LHCN-M2 (cell line): Measurements from ENCODE around the genes OR5BS1P and DDX23.

- RAMPAGE, long total RNA, result no peak
Measured at GRCh38 chr12:47717521-47718158, 7.7 kb downstream of the ENDOU start.

GRCh38 chr12:47744324-47745347 lies 14.0 kb downstream of the RAPGEF3 start:
- RAMPAGE, long total RNA, result no peak

DNA sequence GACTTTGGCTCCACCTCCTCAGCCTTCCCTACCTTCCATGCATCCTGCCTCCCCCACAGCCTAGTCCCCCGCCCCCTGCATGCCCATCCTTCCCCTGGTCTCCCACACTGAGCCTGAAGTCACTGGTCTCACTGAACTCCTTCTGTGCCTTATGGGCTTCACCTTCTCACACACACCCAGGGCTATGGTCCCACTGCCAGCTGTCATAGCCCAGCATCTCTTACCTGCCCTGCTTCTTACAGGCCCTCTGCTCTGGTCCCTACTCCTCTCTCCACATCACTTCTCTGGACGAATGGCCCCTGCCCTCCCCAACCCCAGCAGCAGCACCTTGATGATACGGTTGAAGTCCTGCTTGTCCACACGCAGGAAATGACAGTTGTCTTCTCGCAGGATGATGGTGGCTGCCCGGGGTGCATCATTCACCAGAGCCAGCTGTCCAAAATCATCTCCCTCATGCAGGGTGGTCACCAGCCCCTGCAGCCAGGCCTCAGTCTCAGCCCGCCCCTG lies 9.6 kb downstream of the RAPGEF3 start:
- RAMPAGE, long total RNA, result no peak

DNA sequence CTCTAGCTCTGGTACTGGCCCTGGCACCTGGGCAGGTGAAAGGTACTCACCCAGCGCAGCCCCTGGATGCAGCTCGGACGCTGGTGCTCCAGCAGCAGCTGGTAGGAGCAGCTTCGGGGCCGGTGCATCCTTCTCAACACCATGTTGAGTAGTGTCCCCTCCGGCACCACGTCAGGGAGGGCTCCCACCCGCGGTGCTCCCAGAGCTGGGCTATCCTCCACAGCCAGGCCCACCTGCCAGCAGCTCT lies 941 bp downstream of the RAPGEF3 start:
- RAMPAGE, long total RNA, result no peak

DNA sequence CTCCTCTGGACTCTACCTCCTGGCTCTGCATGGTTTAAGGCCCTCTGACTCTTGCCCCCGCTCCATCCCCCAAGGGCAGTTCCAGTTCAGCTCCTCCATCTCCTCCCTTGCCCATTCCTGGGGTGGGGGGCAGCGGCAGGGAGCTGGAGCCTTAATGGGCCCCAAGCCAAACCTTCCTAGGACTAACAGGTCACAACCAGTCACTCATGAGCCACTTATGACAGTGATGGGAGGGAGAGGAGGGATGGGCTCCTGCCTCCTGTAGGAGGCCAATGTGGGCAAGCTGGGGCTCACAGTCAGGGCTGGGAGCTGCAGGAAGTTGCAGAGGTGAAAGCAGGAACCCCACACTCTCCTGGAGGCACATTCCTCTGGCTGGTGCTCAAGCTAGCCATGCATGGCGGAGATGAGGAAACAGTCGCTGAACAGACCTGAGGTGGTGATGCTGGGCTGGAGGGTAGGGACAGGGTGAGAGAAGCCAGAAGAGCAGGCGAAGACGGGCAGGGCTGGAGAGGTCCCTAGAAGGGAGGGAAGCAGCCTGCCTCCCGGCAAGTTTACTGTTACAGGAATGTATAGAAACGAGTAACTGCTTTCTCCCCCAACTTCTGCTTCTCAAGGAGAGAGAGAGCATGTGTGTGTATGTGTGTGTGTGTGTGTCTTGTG lies 5.0 kb upstream of the RAPGEF3 start:
- RAMPAGE, long total RNA, result no peak

DNA sequence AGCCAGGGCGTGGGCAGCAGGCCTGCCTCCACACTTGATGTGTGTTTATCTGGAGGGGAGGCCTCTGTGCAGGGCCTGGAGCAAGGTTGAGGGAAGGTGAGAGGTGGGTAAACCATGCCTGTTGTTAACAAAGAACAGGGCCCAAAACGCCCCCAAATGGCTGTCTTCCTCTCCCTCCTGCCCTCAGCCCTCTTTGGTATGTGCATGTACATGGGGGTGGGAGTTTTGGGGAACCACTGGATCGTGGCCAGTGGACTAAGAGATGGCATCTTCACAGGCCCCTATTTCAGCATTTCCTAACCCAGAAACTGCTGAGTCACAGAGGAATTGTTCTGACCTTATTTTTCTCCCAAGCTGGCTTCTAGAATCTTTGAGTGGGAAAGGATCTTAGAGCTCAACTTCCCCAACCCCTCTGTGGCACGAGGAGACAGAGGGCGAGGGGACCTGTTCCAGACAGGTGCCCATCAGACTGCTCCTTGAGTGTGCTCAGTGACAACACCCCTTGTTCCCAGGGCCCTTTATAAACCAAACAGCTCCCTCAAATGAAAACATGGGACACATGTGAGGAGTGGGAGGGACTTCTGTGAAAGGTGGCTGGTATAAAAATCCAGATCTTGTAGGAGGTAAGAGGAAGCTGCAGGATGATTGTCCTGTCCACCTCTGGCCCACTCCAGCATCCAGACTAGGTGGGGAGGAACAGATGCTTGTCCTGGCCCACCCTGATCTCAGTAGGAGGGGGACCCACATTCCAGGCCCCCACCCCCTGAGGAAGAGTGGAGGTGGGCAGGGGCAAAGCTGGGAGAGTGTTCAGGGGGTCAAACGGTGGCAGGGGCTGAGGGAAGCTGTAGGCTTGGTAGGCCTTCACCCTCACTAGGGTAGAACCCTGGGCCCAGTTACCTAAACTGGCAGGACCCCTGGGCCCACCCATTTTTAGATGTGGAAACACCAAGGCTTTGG lies 3.8 kb downstream of the SLC48A1 start:
- RAMPAGE, long total RNA, result no peak

DNA sequence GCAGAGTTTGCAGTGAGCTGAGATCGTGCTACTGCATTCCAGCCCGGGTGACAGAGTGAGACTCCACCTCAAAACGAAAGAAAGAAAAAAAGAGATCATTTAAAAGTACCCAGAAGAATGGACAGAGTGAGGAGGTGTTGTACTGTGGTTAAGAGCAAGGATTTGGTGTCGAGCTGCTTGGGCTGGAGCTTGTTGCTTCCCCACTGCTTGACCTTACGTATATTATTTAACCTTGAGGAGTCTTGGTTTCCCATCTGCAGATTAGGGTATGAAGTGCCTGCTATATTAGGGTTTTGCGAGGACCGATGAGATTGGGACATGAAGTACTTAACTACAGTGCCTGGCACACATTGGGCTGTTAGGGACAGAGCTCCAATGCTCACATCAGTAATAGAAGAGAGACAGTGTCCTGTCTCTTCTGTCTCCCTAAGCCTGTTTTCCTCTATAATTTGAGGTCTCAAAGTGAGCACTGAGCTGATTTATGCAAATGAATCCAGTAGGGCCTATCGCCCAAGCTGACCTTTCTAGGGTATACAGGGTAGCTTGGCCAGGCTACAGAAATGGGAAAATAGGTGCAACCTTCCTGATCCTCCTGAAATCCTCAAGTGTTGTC lies 8.5 kb upstream of the HDAC7 start:
- RAMPAGE, long total RNA, result no peak

DNA sequence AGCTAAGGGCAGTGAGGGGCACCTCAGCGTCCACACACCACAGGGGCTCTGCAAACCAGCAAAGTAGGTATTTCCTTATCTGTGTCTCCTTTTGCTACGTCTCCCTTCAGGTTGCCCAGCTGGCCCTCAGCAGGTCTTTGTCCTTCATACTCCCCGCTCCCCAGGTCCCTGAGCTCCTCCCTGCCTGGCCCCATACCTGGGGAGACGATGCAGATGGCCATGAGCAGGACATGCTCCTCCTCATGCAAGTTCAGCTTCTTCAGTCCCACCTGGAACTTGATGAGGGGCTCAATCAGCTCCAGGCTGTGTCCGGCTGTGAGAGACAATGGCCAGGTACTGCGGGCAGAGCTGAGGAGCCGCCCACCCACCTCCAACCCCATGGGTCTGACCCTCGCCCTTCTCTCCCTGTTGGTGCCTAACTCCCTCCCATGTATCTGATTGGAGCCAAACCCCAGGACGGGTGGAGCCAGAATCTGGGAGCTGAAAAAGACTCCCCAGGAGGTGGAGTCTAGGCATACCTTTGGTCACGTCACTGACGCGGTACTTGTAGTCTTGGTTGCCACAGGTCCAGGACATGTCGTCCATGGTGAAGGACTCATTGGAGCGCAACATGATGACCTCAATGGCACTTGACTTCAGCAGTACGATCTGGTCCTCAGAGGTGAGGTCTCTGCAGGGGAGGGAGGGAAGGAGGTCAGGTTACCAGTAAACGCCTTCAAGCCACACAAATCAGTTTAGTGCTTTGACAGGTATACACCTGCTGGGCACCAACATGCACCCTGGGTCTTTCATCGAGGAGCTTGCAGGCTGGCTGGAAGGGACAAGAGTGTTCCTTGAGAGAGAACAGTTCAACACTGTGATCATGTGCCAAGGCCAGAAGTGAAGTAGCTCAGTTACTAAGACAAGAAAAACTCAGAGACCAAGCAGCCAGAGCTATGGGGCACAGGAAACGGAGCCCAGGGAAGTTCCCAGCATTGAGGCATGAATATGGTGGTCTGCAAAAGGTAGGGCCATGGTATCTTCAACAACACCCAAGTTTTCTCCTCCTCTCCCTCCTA lies 26.8 kb upstream of the HDAC7 start:
- RAMPAGE, long total RNA, result no peak

GRCh38 chr12:47883153-47883792 lies 21.5 kb downstream of the VDR start:
- RAMPAGE, long total RNA, result no peak

DNA sequence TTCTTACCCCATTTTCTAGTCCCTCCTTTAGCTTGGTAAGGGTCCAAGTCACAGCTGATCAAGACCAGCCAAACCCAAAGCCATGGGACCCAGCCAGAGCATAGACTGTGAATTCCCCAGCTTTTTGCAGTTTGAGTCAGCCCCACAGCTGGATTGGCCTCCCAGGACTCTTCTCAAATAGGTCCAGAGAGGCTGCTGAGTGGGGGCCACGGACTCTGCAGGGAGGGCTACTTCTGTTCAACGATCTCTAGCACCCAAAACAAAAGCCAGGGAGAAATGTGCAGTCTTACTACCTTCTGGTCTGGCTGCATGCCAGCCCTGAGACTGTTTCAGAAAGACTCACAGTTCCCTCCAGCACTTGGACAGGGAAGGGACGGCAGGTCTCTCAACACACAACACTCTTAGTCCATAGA lies 1.6 kb downstream of the VDR start:
- RAMPAGE, long total RNA, result no peak

GRCh38 chr12:47905261-47905994 lies 634 bp upstream of the VDR start:
- RAMPAGE, long total RNA, result no peak

GRCh38 chr12:47912367-47912875 lies 7.6 kb upstream of the VDR start:
- RAMPAGE, long total RNA, result no peak

DNA sequence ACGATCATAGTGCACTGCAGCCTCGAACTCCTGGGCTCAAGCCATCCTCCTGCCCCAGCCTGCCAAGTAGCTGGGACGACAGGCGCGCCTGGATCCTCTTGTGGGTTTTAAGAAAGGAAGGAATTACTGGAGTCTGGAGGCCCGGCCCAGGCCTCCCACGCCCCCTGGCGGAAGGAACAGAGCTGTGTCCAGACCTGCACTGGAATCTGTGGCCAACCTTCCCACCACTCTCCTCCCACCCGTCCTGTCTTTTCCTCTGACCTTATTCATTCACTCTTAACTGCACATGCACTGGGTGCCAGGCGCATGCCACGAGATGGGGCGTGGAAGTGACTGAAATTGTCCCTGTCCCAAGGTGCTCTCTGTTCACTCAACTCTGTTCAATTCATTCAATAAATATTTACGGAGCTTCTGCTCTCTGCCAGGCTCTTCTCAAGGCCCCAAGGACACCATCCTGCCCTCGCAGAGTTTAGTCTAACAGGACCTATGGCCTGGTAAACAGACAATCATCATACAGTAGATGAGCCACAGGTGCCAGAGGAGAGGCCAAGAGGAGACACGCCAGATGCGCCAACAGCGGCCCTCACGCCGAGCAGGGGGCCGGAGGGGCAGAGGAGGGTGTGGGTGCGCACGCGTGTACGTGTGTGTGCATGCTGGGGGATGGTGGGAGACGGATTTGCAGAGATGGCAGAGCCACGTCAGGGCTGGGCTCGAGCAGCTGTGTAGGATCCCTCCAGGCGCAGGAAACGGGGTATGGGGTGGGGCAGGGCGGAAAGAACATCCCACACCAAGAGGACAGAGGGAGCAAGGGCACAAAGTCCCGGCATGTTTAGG lies 13.7 kb upstream of the TMEM106C start:
- RAMPAGE, long total RNA, result no peak

DNA sequence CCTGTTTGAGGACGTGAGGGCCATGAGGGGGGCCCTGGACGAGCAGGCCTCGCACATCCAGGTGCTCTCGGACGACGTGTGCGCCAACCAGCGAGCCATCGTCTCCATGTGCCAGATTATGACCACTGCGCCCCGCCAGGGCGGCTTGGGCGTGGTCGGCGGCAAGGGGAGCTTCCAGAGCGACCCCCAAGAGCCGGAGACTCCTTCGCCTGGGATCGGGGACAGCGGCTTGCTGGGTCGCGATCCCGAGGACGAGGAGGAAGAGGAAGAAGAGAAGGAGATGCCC lies 780 bp downstream of the CCDC184 start:
- RAMPAGE, long total RNA, result no peak

DNA sequence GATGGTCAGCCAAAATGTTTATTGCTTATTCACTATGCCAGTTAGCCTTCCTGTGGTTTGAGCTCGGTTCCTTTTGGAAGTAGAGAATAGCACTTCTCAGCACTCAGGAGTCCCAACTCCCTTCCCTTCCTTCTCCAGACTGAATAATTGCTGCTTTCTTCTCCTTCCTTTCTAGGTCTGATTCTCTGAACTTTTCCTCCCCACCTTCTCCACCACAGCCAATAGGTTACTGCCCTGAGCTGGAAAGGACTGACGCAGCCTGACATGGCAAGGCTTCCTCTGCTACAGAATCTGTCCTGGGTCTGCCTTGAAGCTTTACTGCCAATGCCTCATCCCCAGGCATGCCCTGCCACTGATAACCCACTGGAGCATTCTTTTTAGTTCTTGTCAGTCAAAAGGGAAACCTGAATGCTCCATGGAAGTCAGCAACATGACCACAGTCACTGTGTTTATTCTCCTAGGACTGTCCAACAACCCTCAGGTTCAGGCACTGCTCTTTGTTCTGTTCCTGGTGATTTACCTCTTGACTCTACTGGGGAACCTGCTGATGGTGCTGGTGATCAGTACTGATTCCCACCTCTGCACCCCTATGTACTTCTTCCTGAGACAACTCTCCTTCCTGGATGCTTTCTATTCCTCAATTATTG lies at the start of gene OR5BS1P:
Gene OR5BS1P (plus strand): TSS at position 416 of the 647 bp plus-strand sequence.
- RAMPAGE, long total RNA, result no peak

DNA sequence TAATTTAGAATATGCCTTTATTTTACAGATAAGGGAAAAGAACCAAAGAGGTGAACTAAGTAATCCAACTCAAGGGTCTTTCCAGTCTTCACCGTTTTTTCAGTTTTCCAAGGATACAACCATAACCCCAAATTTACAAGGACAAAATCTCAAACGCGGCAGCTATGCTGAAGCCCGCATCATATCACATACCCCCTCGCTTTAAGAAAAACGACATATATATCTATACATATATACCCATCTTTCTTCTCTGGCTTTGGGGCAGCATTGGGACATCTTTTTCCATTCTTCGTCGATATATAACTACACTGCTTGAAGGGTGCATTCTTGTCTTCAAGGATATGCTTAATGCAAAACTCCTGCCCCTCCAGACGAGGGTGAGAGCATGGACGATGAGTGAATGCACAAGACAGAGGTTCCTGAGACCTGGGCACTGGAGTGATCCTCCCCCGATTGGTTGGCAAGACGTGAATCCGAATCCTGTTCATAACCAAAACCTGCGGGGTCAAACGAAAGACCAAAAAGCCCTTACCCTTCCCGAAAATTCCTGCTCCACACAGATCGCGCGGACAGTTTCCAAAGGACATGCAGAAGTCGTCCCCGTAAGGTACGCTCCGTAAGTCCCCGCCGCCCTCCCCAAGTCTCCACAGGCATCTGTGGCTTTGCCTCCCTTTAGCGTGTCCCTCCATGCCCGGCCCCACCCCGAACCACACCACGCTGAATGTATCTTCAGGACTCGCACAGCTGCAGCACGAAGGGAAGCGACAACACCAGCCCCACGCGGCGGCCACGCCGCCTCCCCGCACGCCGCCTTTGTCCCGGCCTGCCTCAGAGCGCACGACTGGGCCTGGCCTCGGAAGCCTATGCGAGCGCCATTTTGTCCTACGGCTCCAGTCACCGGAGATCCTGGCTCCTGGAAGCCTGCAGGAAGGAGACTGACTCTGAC lies 620 bp downstream of the KANSL2 start:
- RAMPAGE, long total RNA, result no peak

GRCh38 chr12:48851861-48852979 lies at the start of gene DDX23:
DDX23 (minus strand) TSS chr12:48852163.
- RAMPAGE, long total RNA, result start-site peak on the minus strand at chr12:48852139-48852146, 80 reads

GRCh38 chr12:48873323-48873722 lies 7.7 kb upstream of the RND1 start:
- RAMPAGE, long total RNA, result no peak

- RAMPAGE, long total RNA, result no peak
Measured at GRCh38 chr12:48978376-48978587, 160 bp downstream of the WNT1 start.

DNA sequence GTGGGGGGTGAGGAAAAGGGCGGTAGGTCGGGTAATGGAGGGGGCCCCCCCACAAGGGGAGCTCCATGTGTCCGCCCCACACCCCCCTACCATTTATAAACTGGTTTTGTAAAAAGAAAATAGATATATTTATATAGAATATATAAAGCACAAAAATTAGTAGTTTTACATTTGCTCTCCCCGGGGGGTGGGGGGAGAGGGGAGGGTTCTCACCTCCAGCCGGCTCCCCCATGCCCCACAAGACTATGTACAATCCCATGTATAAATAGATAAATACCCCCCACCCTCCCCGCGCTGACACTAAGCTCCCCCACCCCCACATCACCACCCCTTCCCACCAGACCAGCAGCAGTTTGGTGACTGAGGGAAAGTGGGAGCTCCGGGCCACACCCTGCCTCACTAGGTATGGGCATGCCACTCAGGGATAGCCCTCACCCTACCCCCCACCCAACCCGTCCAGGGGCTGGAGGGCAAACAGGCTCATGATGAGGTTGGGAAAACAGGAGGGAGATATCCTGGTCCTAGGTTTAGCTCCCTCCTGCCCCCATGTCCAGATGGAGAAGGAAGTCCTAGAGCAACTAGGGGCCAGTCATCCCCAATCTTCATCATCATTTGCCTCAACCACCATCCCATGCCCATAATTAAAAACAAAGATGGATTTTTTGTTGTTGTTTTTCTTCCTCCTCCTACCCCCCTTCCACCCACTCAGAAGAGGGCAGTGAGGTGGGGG lies 1.9 kb upstream of the PRKAG1 start:
- RAMPAGE, long total RNA, result no peak